Suprapubic skin (tissue), 4 donors: ENCODE measurements around a stretch of chr6.

DNA sequence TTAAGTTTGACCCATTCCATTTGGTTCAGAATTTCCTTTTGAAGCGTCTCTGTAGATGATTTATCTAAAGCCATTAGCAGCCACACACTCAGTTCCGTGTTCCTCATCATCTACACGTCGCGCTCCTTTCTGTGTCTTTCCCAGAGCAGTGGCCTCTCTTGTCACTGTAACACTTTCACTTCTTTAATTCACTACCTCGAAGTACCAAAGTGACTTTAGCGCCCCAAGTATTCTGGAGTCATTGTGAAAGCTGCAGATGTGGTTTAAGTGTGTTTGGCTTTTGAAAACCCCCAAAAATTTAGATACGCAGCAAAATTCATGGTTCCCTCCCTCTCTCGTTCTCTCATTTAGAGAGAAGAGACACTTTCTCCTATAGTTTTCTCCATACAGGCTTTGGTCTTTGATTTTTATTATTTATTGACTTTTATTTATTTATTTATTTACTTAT is 55.5 kb upstream of the FUCA2 start:
- PRO-cap = no peak
- RAMPAGE, long total RNA, 4 experiments = no peak in any of the 4 experiments

- PRO-cap = no peak
- RAMPAGE, long total RNA, 4 experiments = no peak in any of the 4 experiments
Observed at GRCh38 chr6:144180665-144180891, 30.3 kb downstream of the STX11 start.

DNA sequence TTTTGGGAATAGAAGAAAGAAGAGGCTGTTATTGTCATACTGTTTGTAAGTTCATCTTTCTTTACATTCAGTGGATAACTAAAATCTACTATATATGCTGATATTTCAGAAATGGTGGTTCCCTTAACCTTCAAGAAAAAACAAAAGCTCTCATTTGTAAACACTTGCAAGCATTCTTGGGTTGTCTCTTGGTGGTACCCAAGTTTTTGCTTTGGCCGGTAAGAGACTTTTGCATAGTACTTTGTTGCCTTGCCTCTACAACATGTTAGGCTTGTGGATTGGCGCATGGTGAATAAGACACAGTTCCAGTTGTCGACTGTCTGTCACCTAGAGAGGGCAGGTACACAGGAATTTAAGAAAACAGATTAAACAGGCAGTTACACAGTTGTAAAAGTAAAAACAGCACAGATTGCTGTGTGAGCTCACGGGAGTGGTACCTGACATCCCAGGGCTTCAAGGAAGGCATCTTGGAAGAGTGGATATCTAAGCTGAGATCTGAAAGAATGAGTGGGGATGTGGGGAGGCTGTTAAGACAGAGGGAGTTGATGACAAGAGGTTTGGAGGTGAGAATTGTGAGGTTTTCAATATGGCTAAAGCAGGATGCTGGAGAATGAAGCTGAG is 19.1 kb downstream of the UTRN start:
- PRO-cap = no peak
- RAMPAGE, long total RNA, 4 experiments = no peak in any of the 4 experiments

- PRO-cap = no peak
- RAMPAGE, long total RNA, 4 experiments = no peak in any of the 4 experiments
Observed at GRCh38 chr6:144325340-144325804, 40.2 kb downstream of the UTRN start.

- PRO-cap = no peak
- RAMPAGE, long total RNA, 4 experiments = no peak in any of the 4 experiments
Observed at GRCh38 chr6:144349908-144350202, 64.7 kb downstream of the UTRN start.

GRCh38 chr6:144378252-144378899 is 93.2 kb downstream of the UTRN start:
- PRO-cap = no peak
- RAMPAGE, long total RNA, 4 experiments = start-site peak on the plus strand in 1 of 4 experiments, at chr6:144378375-144378849 at its widest, 12 reads per replicate

DNA sequence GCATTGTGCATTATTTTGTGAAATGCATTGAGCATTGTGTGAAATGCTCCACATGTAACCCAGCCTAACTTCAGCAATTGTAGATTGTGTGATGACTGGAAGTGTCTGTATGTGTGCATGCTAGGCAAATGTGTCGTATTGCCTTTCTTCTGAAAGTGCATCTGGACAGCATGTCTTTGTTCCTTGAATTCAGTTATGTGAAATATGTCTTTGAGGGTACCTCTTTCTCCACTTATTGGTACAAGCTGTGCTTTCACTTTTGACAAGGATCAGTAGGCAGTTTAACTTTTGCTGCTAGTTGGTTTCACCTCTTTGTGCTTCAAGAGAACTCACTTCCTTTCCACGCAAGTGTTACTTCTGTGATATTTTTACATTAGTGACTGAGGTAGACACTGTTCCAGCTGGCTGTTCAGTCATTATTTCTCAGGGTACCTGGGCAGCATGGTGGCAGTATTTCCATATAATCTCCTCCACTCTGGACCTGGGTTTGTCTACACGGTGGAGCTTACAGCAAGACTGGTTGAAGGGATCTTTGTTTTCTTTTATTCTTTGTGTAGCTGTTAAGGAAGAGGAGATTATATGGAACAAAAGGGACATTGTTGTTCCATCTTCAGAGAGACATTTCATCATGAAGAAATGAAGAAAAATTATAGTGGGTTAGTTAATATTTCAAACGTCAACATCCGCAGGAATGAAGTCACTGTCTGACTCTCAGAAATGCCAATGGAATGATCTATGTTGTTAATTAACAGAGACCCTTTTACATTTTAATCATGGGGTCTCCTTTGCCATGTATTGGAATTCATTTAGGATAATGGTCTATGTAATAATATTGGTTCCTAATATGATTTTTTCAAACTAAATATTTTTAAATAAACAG is 175.4 kb downstream of the UTRN start:
- PRO-cap = no peak
- RAMPAGE, long total RNA, 4 experiments = no peak in any of the 4 experiments

DNA sequence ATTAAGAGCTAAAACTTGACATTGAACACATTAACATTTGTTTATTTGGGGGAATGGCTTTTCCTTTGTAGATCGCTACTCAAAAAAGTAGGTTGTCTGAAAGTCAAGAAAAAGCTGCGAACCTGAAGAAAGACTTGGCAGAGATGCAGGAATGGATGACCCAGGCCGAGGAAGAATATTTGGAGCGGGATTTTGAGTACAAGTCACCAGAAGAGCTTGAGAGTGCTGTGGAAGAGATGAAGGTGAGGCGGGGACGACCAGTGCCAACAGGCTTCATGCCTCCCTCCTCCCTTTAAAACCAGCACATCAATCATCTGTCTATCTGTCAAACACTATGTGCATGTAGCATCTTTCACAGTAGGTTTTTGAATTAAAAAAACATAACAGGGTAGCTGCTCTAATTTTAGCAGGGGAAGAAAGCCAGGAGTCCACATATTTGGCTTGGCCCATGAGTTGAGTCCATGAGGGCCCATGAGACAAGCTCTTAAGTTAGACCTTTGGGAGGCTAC is 194.7 kb downstream of the UTRN start:
- PRO-cap = no peak
- RAMPAGE, long total RNA, 4 experiments = start-site peak on the plus strand in 1 of 4 experiments, centred at positions 92 to 213 of the sequence, 22 to 32 reads per replicate

DNA sequence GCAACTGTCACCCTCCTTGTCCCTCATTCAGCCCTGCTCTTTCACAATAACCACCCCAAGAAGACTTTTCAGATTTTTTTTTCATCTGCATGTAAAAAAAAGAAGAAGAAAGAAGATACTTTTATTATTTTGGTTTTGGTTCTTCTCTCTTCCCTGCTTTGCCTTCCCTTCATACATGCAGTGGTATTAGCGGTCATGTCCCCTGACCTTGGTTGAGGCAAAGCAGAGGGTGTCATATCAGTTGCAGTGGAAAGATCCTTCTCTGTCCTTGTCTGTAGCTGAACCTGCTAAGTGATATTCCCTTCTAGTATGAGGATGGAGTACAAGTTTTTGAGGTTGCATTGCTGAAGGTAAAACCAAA is 345.7 kb downstream of the UTRN start:
- PRO-cap = no peak
- RAMPAGE, long total RNA, 4 experiments = start-site peak on the plus strand in 2 of 4 experiments, centred at positions 103 to 231 of the sequence, 5 to 19 reads per replicate

DNA sequence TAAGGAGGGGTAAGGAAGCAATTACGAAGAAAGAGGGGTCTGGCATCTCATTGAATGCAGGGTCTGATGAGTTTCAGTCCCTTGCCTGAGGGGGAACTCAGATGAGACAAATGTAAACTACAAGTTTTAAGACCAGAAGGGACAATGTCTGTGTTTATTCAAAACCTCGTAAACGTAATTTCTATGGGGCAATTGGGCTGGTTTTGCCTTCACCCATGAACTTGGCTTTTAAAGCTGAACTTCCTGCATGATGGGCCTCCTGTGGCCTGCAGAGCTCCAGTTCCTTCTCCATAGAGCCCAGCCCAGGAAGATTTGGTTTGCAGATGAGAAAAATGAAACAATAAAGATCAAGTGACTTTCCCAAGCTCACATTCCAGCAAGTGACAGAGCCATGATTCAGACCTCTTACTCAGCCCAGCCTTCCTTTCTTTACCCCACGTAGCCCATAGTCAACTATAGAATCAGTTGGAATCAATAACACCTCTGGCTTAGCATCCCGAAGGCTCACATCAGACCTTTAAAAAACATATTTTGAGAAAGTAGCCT is 612.3 kb downstream of the UTRN start:
- PRO-cap = no peak
- RAMPAGE, long total RNA, 4 experiments = no peak in any of the 4 experiments

GRCh38 chr6:144921398-144921830 is 636.3 kb downstream of the UTRN start:
- PRO-cap = no peak
- RAMPAGE, long total RNA, 4 experiments = no peak in any of the 4 experiments

DNA sequence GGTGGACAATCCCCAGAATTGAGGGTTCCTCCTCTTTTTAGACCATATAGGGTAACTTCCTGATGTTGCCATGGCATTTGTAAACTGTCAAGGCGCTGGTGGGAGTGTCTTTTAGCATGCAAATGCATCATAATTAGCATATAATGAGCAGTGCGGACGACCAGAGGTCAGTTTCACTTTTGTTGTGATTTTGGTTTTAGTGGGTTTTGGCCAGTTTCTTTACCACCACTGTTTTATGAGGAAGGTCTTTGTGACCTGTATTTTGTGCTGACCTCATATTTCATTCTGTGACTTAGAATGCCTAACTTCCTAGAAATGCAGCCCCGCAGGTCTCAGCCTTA is 288.5 kb downstream of the ADGB start:
- PRO-cap = no peak
- RAMPAGE, long total RNA, 4 experiments = no peak in any of the 4 experiments

DNA sequence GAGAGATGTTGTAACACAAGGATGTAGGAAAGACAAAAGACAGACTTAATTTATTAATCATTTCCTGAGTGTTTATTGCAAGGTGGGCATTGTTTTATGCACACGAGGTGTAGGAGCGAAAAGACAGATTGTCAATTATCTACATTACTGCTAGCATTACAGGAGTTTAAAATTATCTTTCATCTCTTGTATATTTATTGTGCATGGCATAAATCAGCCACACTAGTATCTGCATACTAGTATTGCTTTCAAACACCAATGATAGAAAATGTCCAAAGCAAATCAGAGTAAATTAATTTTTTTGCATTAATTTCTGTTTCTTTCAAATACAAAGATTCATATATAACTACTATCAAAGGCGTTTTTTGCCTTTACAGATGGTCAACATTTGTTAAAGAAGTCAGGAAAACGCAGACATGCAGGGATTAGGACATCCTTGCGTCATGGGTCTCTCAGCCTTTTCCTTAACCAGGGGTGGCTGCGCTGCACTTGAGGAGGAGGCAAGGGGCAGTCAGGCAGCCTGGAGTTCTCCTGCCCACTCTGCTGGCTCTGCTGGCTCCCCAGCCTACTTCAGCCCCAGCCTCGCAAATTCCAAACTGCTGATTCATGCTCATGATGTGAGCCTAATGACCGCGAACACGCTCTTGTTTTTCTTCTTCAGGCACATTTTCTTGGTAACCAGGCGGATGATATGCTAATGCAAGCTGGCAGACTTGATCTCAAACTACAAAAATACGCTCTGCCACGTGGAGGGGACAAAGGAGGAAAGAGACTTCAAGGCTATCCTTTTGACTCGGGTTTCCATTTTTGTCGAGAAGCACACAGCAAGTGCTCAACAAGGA is 290.5 kb upstream of the STXBP5 start:
- PRO-cap = unidirectional peak, plus-strand start at position 488 of the sequence; unidirectional peak, minus-strand start at position 545 of the sequence
- RAMPAGE, long total RNA, 4 experiments = no peak in any of the 4 experiments

GRCh38 chr6:147211423-147211838 is 7.2 kb downstream of the STXBP5 start:
- PRO-cap = no peak
- RAMPAGE, long total RNA, 4 experiments = no peak in any of the 4 experiments

GRCh38 chr6:147350671-147351811 is 146.8 kb downstream of the STXBP5 start:
- PRO-cap = no peak
- RAMPAGE, long total RNA, 4 experiments = start-site peak on the plus strand in 1 of 4 experiments, at chr6:147350459-147351400 at its widest, 23 reads per replicate

DNA sequence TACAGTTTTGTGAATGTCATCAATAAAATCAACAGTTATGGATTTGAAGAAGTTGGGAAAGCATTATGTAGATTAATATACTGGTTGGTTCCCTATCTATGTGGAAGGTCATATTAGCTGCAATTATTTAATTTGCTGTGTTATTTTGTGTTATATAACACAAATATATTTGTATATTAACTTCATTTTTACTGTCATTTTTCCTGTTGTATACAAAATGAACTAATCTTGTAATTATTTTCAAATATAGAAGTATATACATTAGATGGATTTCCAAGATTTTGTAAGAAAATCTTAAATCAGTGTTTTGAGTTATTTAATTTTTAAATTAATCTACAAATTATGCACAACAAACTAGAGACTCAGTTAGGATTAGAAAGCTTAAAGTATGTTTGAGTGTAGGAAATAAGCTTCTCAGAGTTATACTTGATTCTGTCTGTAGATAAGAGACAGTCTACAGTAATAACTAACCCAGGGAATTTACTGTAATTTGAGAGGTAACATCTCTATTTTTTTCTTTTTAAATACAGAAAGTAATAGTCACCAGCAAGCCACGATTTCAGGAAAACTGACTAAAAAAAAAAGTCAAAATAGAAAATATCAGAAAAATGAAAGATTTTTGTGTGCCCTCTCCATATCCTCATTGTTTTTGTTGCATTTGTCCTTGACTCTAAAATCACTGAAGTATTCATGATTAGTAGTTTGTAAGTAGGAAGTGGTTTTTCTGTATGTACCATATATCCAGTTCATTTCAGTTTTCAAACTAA is 121.6 kb upstream of the SAMD5 start:
- PRO-cap = no peak
- RAMPAGE, long total RNA, 4 experiments = no peak in any of the 4 experiments

DNA sequence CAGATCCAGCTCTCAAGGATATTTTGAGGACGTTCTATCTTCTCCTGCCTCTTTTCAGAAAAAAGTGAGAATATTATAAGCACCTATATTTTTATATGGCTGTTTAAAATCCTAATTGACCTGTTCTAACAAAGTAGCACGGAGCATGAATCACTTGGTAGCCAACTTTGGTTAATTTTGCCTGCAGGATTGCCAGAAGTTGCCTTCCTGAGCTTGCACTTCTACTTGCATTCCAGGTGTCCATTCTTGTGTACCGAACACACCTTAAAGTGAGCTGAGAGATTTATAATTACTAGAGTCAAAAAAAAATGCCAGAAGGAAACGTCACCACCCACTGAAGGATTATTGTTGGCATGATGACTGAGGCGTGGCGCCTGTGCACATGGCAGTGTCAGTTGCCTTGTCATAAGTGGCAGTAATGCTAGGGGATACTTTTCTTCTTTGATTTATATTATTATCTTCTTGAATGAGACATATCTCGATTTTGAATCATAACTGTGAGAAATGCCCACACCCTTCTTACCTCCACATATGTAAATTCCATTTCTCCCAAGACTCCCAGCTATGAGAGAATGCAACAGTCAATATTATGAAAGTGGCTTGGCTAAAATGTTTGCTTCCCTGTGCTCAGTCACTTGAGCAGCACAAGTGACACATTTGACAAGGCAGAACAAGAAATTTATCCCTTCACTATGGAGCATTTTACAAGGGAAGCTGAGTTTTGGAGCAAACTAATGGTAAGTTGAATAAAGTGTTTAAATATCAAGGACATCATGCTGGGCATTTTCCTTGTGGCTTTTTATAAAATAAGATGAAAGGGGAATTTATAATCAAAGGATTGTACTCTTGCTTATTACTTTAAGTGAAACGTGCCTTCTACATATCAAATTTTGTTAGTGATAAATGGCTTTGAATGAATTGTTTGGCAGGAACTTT is 149.5 kb upstream of the SASH1 start:
- PRO-cap = no peak
- RAMPAGE, long total RNA, 4 experiments = start-site peak on the plus strand in 3 of 4 experiments, centred at positions 575 to 652 of the sequence, 13 to 52 reads per replicate

DNA sequence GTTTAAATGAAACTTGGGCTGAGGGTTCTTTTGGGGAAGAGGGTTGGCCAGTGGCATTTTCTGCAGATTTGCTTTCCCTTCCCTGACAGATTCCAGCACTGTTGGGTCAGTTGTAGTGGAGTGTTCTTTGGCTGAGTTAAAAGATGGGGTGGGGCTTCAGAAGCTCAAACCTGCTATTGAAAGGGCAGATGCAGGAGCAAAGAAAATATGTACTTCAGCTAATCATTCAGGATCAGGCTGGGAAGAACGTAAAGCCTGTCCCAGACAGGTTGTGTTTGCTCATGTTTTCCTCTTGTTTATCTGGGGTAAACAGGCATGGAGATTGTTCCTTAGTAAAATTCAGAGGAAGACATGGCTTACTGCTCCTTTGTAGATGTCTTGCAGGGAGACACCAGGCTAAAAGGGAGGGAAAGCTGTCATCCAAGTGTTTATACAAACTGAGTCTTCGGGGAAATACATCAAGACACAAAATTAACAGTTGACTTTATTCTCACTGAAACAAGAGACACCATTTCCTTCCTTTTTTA is 2.6 kb downstream of the SASH1 start:
- PRO-cap = no peak
- RAMPAGE, long total RNA, 4 experiments = no peak in any of the 4 experiments

GRCh38 chr6:148519062-148519344 is 176.4 kb downstream of the SASH1 start:
- PRO-cap = no peak
- RAMPAGE, long total RNA, 4 experiments = no peak in any of the 4 experiments

GRCh38 chr6:148750681-148751633 is 4.1 kb downstream of the UST start:
- PRO-cap = no peak
- RAMPAGE, long total RNA, 4 experiments = no peak in any of the 4 experiments